Peyer's patch (tissue), 4 donors: ENCODE measurements around a stretch of chr22.

DNA sequence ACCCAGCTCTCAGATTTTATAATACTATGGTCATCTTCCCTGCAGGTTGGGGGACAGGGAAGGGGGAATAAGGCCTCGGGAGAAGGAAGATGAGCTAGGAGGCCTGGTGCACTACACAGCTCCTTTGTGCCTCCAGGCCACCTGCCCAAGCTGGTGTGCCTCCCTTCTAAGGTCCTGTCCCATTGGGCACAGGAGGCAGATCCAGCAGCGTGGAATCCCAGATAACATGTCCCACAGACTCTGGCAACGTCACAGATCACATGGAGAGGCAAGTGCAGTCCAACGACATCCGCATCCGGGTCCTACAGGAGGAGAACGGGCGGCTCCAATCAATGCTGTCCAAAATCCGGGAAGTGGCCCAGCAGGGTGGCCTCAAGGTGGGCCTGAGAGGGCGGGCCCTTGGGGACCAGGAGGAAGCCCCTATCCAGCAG lies 11.9 kb downstream of the RNF215 start:
- PRO-cap: no peak
- RAMPAGE, long total RNA, 4 experiments: no peak in any of the 4 experiments

DNA sequence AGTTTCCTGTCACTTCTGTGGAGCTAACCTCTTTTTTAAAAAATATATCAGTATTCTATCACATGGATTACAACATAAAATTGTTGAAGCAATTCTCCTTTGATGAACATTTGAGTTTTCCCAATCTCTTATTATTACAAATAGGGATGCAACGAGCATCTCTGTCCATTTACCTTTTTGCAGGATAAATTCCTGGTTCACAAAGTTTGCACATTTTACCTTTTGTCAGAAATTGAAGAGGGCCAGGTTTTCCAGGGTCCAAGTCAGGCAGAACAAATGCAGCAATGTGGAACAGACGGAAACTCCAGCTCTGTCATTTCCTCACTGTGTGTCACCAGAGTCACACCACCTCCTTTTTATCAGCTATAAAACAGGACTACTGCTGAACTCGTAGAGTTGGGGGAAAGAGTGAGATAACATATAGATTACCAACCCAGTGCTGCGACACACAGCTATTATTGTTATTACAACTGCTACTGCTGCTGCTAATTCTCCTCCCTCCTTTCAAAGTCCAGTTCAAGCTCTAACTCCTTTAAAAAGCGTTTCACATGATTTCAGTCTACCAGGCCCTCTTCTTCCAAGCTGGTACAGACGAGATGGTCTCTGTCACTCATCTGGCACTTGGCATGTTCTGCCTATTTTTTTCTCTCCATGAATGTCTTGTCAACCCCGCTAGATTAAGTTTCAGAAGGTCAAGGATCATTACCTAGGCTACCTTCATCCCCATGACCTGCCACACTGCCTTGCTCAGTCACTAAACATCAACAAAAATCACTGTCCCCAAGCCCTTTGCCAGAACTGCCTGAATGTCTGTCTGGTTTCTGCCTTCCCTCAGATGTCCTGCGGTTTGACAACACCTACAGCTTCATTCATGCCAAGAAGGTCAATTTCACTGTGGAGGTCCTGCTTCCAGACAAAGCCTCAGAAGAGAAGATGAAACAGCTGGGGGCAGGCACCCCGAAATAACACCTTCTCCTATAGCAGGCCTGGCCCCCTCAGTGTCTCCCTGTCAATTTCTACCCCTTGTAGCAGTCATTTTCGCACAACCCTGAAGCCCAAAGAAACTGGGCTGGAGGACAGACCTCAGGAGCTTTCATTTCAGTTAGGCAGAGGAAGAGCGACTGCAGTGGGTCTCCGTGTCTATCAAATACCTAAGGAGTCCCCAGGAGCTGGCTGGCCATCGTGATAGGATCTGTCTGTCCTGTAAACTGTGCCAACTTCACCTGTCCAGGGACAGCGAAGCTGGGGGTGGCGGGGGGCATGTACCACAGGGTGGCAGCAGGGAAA lies 3.7 kb upstream of the MTFP1 start:
- PRO-cap: bidirectional peak, plus-strand start at position 394 of the sequence, minus-strand start at position 326 of the sequence
- RAMPAGE, long total RNA, 4 experiments: start-site peak on the minus strand in 1 of 4 experiments, centred at position 758 of the sequence, 9 reads per replicate

DNA sequence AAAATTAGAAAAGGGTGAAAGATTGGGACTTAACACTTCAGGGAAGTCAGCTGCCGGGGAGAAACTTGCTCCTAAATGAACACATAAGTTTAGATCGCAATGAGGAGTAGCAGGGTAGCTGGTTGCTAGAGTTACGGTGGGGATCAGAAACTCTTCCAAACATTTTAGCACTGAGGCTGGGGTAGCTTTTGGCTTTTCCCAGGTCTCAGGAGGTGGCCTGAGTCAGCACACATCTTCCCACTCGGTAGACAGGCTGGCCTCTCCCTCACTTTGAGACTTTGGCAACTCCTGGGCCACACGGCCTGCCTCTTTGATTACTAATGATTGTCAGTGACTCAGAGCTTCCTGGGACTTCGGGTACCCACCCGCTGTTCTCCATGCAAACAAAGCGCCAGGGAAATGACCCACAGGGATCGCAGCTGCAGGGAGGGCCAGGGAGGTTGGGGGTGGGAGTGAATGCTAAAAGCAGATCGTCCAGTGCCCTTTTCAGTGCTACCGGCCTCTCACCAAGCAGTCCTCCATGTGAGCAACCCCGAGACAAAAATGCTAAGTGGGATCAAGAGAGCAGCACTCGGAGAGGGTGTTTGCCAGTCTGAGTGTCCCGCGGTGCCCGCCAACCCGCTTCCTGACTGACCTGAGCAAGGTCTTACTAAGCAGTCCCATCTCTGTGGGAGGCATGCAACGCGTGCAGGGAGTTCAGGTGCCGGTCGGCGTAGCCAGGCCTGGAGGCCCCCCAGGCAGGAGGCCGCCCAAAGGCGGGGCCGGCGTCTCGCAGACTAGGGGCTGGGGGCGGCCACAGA lies 2.6 kb upstream of the MTFP1 start:
- PRO-cap: bidirectional peak, plus-strand start at position 386 of the sequence, minus-strand start at position 272 of the sequence
- RAMPAGE, long total RNA, 4 experiments: no peak in any of the 4 experiments

GRCh38 chr22:30572762-30573360 lies 1.6 kb downstream of the GAL3ST1 start:
- PRO-cap: bidirectional peak, plus-strand start at chr22:30572995, minus-strand start at chr22:30572862
- RAMPAGE, long total RNA, 4 experiments: no peak in any of the 4 experiments

DNA sequence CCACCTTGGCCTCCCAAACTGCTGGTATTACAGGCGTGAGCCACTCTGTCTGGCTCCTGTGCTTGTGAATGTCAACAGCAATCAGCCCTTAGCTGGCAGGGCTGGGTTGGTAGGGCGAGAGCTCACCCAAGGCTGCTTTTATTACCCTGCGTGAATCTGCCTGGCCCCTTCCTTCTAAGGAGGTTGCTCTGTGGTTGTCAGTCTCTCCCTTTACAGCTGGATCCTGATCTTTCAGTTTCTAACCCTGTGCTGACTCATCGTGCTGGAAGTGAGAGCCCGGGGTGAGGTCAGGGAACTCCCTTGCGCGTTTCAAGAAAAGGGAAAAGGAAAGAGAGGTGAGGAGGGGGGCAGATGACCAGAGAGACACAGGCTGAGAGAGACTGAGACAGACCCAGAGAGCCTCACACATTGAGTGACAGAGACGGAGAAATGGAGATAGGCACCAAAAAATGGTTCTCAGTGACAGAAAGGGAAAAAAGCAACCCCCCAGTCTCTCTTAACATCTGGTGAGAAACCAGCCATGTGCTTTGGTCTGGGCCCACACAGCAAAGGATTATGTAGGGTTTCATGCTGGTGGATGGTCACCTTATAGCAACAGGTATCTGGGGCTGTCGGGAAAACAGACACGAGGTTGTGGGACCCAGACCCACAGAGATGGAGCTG lies 2.4 kb downstream of the TCN2 start:
- PRO-cap: bidirectional peak, plus-strand start at position 350 of the sequence, minus-strand start at position 212 of the sequence
- RAMPAGE, long total RNA, 4 experiments: no peak in any of the 4 experiments

DNA sequence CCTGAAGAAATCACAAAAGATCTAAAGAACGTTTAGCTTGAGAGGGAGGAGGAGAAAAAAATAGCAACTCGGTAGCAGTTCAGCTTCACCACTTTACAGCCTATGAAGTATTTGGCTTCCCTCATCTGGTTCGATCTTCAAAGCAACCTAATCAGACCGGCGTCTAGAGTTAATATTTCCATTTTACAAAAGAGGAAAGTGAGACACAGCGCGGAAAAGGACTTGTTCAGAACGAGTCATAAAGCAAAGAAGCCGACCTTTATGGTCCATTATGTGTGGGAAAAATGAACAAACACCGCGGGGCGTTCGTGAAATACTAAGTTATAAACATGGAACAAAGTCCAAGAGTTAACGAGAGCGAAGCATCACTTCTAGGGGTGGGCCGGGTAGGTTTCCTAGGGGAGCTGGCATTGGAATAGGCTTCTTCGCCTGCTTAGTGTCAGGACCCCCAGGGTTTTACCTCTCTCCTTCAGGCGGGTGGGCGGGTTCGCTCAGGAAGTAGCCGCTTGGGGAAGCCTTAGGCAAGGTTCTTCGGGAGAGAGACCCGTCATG lies 597 bp downstream of the DUSP18 start:
- PRO-cap: bidirectional peak, plus-strand start at position 398 of the sequence, minus-strand start at position 233 of the sequence
- RAMPAGE, long total RNA, 4 experiments: start-site peak on the minus strand in 2 of 4 experiments, centred at positions 185 to 186 of the sequence, 5 to 8 reads per replicate

DNA sequence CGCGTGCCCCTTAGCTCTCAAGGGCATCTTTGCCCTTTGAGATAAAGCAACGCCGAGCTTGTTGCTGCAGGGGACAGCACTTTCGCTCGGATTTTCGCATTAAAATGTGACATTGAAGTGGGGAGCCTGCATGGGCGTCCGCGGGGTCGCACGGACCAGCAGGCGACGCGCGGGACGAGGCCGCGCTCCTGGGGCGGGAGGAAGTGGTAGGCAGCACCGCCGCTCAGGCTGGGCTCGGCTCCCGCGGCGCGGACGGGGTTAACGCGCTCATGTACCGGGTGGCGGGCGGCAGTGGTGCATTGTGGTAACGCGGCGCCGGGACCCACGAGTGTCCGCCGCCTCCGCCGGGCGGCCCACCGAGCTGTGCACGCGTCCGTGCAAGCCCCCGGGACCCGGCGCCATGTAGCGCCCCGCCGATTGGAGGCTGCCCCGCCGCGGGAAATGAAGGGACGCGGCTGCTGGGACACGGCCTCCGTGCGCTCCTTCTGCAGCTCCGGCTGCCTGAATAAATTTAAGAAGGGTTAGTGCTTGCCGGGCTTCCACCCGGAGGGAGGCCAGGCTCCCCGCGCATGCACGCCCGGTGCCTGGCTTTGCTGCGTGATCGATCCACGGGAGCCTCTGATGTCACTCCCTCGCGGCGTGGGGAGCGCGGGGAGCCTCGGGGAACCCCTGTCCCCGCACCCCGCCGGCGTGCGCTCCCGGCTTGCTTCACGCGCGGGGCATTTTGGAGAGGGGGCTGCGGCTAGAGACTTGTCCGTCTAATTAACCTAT lies 127.7 kb downstream of the OSBP2 start:
- PRO-cap: no peak
- RAMPAGE, long total RNA, 4 experiments: no peak in any of the 4 experiments

GRCh38 chr22:30836125-30836692 lies 132.4 kb downstream of the MORC2 start:
- PRO-cap: no peak
- RAMPAGE, long total RNA, 4 experiments: no peak in any of the 4 experiments

GRCh38 chr22:30943206-30943710 lies 25.3 kb downstream of the MORC2 start:
- PRO-cap: no peak
- RAMPAGE, long total RNA, 4 experiments: no peak in any of the 4 experiments

DNA sequence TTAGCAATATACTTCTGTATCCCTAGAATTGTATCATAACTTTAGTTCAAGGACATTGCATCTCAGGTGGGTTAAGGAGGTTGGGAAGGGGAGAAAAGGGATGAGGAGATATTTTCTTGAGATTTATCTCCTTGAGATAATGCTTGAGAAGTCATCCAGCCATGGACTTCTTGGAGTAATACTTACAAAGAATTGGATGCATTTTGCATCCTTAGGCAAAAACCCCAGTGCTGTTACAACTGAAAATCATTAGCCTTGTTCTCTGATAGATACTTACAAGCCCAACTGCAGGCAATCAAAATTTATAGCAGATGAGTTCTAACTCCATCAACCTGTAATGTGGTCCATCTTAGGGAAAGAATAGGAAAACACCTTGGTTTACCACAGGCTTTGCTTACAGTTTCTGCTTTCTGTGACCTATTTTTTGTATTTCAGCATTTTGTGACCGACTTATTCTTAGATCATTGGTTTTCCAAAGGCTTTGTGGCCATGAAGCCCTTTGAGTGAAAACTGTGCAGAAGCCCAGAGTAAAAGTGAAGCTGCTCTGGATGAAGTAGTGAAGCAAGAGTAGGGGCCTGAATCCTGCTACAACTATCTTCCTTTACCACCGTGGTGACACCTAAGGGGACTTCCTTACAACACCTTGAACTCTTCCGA lies 6.3 kb upstream of the MORC2 start:
- PRO-cap: no peak
- RAMPAGE, long total RNA, 4 experiments: no peak in any of the 4 experiments

DNA sequence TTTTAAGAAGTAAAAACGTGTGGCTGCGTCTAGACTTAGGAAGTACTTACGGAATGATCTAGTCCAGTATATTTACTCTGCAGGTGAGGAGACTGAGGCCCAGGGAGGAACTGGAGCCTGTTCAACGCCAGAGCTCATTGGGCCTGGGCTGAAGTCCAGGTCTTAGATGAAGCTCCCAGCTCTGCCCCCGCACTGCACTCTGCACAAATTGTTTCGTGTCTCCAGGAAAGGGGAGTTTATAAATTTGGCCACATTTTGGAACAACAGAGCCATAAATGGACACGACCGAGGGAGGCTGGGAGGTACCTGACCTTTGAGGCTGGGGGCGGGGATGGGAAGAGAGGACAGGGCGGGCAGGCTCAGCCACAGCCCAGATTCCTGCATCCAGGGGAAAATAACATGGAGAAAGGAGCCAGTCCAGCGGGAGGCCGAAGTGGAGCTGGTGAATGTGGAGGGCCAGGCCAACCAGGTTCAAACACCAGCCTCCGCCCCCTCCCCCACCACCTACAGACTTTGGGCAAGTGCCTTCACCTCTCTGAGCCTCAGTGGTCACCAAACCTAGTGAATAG lies 36.9 kb upstream of the SMTN start:
- PRO-cap: bidirectional peak, plus-strand start at position 400 of the sequence, minus-strand start at position 210 of the sequence
- RAMPAGE, long total RNA, 4 experiments: no peak in any of the 4 experiments

GRCh38 chr22:31075766-31076514 lies 5.2 kb upstream of the SMTN start:
- PRO-cap: bidirectional peak, plus-strand start at chr22:31076167, minus-strand start at chr22:31076164
- RAMPAGE, long total RNA, 4 experiments: no peak in any of the 4 experiments

DNA sequence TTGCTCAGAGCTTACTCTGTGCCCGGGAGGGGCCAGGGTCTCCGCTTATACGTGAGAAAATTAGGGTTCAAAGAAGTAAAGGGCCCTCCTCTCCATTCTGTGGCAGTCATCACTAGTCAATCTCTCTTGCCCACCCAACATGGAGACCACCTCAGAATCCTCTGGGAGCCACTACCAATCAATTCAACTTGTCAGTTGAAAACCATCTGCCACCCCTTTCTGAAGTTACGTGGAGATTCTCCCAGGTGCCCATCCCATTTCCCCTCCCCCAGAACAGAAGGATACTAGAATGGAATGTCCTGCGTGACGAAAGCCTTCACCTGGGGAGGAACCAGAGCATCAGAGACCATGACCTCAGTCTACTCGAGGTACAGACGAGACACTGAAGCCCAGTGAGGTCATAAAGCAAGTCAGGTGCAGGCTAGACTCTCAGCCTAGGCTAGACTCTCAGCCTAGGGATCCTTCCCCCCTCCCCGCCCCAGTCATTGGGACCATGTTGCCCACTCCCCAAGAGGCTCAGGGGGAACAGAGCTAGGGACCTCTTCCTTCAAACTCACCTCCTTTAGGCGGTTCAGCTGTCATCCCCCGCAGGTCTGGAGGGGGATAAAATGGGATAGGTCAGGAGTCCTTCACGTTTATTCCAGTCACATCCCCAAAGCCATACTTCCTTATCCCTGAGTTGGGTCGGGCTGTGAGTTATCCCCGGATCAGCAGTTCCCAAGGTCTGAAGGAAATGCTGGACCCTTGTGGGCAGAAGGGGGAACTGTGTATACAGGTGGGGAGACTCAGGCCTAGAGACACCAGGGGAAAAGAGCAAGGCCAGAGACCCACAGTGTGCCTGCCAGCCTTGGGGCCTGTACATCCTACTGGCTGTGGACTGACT lies 1.8 kb downstream of the SELENOM start:
- PRO-cap: no peak
- RAMPAGE, long total RNA, 4 experiments: no peak in any of the 4 experiments

GRCh38 chr22:31161315-31161519 lies 1.2 kb downstream of the RNF185 start:
- PRO-cap: unidirectional peak, minus-strand start at chr22:31161462
- RAMPAGE, long total RNA, 4 experiments: no peak in any of the 4 experiments

GRCh38 chr22:31195249-31195911 lies 16.7 kb upstream of the LIMK2 start:
- PRO-cap: no peak
- RAMPAGE, long total RNA, 4 experiments: no peak in any of the 4 experiments

DNA sequence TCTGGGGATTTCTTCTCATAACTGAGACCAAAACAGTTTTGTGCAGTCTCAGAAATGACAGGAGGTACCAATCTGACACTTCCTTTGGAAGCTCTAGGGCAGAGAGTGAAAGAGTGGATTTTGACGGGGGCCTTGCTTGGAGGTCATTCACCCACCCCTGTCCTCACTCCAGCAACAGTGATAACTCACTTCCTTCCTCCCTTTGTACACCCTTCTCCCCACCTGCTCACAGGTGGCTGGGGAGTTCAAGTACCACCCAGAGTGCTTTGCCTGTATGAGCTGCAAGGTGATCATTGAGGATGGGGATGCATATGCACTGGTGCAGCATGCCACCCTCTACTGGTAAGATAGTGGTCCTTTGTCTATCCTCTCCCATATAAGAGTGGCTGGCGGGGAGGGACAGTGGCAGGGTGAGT lies 33.4 kb downstream of the PIK3IP1 start:
- PRO-cap: no peak
- RAMPAGE, long total RNA, 4 experiments: no peak in any of the 4 experiments

DNA sequence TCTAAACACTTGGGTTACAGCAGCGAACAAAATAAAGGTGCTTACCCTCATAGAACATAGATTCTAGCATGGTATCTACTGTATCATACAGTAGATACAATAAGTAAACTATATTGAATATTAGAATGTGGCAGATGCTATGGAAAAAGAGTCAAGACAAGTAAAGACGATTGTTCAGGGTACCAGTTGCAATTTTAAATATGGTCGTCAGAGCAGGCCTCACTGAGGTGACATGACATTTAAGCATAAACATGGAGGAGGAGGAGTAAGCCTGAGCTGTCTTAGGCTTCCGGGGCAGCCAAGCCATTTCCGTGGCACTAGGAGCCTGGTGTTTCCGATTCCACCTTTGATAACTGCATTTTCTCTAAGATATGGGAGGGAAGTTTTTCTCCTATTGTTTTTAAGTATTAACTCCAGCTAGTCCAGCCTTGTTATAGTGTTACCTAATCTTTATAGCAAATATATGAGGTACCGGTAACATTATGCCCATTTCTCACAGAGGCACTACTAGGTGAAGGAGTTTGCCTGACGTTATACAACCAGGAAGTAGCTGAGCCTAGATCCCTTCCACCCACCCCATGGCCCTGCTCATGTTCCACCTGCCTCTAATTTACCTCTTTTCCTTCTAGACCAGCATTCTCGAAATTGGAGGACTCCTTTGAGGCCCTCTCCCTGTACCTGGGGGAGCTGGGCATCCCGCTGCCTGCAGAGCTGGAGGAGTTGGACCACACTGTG lies 14.5 kb downstream of the PIK3IP1 start:
- PRO-cap: no peak
- RAMPAGE, long total RNA, 4 experiments: no peak in any of the 4 experiments

DNA sequence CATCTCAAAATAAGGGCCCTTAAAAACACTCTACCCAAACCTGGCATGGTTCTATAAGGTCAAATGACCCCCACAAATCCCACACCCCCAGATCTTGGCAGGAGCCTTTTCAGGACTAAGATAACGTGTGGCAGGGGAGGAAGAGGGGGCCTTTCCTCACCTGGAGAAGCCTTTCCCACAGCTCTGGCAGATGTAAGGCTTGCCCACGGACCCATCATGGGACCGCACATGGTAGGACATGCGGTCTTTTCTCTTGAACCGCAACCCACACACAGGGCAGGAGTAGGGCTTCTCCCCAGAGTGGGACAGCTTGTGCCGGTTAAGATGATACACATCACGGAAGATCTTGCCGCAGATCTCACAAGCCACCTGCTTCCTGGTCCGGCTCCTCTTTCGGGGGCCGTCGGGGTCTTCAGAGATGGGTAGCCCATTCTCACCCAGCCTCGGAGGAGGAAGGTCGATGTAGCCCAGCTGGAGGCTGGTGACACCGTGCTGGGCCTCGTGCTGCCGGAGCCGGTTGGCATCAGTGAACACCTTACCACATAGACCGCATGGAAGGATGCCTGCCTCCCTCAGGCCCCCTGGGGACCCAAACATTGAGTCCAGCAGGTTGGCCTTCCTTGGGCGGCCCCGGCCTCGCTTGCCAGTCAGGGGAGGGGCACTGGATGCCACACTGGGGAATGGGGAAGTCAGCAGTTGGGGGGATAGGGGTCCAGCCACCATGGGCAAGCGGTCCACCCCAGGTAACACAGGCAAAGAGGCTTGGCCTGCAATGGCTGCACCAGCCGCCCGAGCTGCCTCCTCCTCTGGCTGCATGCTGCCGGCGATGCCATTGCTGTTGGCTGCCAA lies 1.8 kb downstream of the PATZ1 start:
- PRO-cap: no peak
- RAMPAGE, long total RNA, 4 experiments: no peak in any of the 4 experiments

GRCh38 chr22:31345021-31345317 lies 1.2 kb downstream of the PATZ1 start:
- PRO-cap: no peak
- RAMPAGE, long total RNA, 4 experiments: no peak in any of the 4 experiments

DNA sequence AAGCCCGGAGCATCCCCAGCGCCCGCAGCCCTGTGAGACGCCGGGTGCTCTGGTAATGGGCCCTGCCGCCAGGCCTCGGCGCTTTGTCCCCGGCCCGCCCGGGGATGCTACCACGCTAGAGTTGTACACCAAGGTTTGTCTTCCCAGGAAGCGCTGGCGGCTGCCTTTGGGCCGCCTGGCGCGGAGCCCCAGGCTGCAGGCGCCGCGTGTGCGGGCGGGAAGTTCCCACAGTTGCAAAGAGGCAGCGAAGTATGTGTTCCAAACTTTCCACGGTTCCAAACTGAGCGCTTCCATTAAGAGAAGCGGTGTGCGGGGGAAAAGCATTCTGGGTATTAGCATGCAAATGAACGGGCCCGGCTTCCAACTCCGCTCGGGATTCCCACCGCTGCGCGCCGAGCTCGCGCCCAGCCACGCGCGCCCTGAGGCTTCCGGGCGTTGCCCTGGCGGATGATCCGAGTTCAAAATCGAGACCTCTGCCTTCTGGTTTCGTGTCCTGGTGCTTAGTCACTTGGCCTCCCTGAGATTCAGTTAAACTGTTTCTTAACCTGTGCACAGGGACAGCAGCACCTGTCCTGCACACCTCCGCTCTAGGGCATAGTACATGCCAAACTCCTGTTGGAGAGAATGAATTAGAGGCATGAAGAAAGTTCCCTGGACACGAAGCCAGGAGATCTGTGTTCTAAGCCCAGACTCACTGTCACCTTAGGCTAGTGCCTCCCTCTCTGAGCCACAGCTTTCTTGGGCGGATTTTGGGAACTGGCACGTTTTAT lies 1.3 kb upstream of the PATZ1 start:
- PRO-cap: no peak
- RAMPAGE, long total RNA, 4 experiments: no peak in any of the 4 experiments